Left lung (tissue), 1 donor: Measurements from ENCODE around the gene XRCC4.

- PRO-cap = no peak
Measured at GRCh38 chr5:80216025-80216586, 39.7 kb downstream of the SERINC5 start.

GRCh38 chr5:80409403-80409868, 1.6 kb downstream of the ZFYVE16 start:
- PRO-cap = no peak

DNA sequence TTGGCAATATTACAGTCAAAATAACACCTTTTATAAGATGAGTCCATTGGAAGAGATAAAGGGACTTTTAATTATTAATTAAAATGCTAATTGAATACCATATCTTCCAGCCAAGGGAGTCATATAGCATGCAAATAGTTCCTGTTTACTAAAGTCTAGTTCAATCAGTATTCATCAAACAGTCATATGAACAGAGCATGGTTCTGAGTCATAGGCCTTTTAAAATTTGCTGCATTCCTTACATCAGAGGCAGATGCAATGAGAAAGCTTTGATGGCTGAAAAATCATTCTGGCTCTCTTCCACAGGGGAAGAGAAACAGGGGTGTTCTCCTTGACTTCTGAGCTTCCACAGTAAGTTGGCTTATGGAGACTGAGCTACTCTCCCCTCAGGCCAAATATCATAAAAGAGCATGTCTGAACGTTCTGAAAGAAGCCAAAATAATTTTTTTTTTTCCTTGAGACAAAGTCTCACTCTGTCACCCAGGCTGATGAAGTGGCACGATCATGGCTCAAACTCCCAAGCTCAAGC, 32.6 kb upstream of the ZCCHC9 start:
- PRO-cap = no peak

- PRO-cap = no peak
Measured at GRCh38 chr5:81342505-81342792, 41.1 kb downstream of the ZCCHC9 start.

DNA sequence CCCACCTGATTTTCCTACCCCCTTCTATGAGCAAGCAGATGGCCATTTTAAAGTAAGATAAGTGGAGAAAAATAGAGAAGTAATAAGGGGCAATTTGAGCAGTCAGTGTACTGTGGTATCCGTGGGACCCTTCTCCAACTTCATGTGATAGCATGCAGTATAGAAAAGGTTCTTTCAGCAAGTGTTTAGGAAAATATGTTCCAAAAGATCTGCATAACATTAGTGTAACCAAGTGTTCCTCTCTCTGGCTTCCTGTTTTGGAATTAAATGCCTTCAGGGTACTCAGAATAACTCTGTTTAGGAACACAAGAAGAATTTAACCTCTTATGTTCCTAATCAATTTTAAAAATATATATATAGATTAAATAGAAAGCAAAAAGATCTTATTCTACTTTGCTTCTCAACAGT, 135.0 kb downstream of the ATG10 start:
- PRO-cap = no peak

DNA sequence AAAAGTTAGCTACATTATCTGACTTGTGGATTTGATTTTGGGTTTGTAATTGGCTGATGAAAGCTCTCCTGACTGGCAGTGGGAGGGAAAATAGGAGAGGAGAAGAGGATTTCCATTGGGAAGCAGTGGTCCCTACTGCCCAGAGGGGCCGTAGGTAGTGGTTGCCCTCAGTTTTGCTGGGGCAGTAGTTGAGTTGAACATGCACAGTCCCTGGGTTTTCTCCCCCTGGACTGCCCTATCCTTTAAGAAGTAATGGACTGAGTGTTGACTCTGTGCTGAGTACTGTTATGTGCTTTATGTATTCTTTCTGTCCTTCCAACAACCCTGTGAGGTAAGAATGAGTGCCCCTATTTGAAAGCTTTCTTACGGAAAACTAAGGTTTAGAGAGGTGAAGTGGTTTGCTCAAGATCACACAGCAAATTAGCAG, 111.2 kb upstream of the RPS23 start:
- PRO-cap = no peak

- PRO-cap = bidirectional peak, plus-strand start at chr5:83077602, minus-strand start at chr5:83077424
Measured at GRCh38 chr5:83077298-83078477, at the start of gene XRCC4. XRCC4 (plus strand) TSS chr5:83077547.

- PRO-cap = bidirectional peak, plus-strand start at chr5:83307008, minus-strand start at chr5:83306739
Measured at GRCh38 chr5:83306675-83307127, 164.8 kb upstream of the VCAN start.

DNA sequence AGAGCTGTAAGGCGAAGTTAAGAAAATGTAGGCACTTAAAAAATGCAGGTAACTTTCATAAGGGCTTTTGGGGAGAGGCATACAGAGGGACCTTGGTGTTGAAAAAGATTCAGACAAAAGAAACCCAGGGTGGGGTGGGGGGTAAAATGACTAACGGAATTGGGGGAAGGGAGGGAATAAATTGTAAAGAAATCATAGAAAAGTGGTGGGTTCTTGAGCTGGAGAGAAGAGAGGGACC, 512 bp downstream of the VCAN start:
- PRO-cap = no peak

GRCh38 chr5:83493545-83493942, 22.0 kb downstream of the VCAN start:
- PRO-cap = no peak

DNA sequence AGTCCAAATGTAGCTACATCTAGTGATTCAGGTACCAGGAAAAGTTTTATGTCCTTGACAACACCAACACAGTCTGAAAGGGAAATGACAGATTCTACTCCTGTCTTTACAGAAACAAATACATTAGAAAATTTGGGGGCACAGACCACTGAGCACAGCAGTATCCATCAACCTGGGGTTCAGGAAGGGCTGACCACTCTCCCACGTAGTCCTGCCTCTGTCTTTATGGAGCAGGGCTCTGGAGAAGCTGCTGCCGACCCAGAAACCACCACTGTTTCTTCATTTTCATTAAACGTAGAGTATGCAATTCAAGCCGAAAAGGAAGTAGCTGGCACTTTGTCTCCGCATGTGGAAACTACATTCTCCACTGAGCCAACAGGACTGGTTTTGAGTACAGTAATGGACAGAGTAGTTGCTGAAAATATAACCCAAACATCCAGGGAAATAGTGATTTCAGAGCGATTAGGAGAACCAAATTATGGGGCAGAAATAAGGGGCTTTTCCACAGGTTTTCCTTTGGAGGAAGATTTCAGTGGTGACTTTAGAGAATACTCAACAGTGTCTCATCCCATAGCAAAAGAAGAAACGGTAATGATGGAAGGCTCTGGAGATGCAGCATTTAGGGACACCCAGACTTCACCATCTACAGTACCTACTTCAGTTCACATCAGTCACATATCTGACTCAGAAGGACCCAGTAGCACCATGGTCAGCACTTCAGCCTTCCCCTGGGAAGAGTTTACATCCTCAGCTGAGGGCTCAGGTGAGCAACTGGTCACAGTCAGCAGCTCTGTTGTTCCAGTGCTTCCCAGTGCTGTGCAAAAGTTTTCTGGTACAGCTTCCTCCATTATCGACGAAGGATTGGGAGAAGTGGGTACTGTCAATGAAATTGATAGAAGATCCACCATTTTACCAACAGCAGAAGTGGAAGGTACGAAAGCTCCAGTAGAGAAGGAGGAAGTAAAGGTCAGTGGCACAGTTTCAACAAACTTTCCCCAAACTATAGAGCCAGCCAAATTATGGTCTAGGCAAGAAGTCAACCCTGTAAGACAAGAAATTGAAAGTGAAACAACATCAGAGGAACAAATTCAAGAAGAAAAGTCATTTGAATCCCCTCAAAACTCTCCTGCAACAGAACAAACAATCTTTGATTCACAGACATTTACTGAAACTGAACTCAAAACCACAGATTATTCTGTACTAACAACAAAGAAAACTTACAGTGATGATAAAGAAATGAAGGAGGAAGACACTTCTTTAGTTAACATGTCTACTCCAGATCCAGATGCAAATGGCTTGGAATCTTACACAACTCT, 67.2 kb downstream of the VCAN start:
- PRO-cap = no peak

GRCh38 chr5:83562084-83562705, 90.7 kb downstream of the VCAN start:
- PRO-cap = no peak

GRCh38 chr5:83619369-83619911, 101.2 kb downstream of the HAPLN1 start:
- PRO-cap = no peak

DNA sequence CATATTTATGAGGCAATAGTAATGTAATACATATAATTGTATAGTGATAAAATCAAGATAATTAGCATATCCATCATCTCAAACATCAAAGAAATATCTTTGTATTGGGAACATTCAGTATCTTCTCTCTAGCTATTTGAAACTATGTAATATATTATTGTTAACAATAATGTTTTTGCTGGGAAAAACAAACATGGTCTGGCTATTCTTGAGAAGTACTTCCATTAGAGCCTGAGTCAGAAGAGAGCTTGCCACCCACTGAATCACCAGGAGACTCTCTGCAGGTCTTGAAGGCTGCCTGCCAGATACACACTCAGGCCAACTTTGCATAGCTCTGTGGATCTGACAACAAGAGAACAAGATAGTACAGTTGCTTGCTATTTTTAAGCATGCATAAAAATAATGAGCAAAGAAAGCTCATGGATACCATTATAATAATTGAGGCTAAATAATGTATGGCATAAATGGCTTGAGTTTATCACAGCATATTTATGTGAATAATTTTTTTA, 501.2 kb upstream of the EDIL3 start:
- PRO-cap = no peak

DNA sequence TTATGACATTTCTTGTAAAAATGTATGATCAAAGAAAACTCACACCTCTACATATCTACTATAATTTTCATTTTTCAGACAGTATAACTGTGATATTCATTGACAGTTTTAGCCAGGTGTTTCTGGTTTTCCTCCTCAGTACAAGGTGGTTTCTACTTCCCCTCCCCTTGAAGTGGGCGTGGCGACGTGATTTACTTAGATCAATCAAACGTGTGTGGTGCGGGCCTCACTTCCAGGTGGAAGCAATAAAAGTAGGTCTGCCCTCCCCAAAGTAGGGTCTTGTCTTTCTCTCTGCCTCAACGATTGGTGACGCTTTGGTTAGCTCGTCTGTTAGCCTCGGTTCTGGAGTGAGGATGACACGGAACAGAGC, 48.2 kb downstream of the COX7C start:
- PRO-cap = no peak

DNA sequence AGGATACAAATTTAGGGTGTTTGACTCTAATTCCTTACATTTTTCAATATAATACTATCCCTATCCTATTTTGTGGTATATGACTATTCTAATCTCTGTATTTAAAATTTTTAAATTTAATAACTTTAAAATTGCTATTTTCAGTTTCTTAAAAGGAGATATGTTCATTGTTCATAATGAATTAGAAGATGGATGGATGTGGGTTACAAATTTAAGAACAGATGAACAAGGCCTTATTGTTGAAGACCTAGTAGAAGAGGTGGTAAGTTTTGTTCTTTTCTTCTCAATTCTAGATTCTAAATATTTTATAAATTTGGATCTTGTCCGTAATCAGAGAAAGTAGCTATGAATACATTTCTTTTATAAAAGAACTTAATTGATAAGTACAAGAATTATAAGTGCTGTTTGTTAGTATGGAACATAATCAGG, 70.2 kb downstream of the RASA1 start:
- PRO-cap = no peak

GRCh38 chr5:87340198-87341156, 72.3 kb downstream of the CCNH start:
- PRO-cap = no peak

DNA sequence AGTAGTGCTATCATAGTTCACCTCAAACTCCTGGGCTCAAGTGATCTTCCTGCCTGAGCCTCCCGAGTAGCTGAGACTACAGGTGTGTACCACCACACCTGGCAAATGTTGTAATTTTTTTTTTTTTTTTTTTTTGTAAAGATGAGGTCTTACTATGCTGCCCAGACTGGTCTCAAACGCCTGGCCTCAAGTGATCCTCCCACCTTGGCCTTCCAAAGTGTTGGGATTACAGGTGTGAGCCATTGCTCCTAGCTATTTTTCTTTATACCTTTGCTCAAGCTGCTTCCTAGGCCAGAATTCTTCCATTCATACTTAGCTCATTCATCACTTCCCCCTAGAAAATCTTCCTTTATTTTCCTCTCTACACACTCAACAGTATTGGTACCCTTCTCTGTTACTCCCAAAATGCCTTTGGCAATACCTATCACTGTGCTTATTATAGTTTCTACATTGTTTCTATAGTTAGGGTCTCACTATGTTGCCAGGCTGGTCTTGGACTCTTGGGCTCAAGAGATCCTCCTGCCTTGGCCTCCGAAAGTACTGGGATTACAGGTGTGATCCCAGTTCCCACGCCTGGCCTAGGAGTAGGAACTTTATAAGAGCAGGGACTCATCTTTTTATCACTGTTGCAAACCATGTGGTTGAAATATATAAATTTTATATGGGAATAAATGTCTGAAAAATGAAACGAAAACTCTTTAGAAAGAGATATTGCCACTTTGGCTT, 68.0 kb downstream of the CCNH start:
- PRO-cap = no peak

- PRO-cap = unidirectional peak, plus-strand start at chr5:88140879
Measured at GRCh38 chr5:88140295-88141024, 128.2 kb downstream of the TMEM161B start.

DNA sequence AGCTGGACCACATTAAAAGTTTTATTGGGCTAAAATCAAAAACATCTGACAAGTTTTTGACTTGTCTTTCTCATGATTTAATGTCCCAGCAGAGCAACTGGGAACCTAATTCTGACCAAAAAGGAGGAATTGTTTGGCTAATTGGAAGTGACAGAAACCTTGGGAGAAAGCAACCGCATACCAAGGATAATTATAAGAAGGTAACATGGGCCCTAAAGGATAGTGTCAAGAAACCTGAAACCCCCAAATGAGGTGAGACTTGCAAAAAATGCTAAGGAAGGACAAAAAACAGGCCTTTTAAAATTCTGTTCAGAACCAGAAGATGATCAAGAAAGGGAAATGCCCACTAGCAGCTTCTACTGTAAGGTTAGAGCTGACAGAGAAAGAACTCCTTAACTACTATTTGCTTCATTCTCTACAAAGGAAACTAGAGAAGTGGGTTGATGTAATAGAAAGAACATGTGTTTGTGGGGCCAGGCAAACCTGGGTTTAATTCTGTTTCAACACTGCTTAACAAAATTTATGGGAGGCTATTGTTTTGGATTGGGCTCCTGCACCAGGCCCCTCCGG, 17.1 kb upstream of the TMEM161B start:
- PRO-cap = no peak